Sigmoid colon (tissue), 4 donors: ENCODE data around the genes FABP7, CLVS2 and CENPW.

GRCh38 chr6:122779331-122780135 is at the start of gene FABP7:
TSS of gene FABP7 (plus strand) at chr6:122779716.
- PRO-cap = no peak
- RAMPAGE, long total RNA, 4 experiments = no peak in any of the 4 experiments

DNA sequence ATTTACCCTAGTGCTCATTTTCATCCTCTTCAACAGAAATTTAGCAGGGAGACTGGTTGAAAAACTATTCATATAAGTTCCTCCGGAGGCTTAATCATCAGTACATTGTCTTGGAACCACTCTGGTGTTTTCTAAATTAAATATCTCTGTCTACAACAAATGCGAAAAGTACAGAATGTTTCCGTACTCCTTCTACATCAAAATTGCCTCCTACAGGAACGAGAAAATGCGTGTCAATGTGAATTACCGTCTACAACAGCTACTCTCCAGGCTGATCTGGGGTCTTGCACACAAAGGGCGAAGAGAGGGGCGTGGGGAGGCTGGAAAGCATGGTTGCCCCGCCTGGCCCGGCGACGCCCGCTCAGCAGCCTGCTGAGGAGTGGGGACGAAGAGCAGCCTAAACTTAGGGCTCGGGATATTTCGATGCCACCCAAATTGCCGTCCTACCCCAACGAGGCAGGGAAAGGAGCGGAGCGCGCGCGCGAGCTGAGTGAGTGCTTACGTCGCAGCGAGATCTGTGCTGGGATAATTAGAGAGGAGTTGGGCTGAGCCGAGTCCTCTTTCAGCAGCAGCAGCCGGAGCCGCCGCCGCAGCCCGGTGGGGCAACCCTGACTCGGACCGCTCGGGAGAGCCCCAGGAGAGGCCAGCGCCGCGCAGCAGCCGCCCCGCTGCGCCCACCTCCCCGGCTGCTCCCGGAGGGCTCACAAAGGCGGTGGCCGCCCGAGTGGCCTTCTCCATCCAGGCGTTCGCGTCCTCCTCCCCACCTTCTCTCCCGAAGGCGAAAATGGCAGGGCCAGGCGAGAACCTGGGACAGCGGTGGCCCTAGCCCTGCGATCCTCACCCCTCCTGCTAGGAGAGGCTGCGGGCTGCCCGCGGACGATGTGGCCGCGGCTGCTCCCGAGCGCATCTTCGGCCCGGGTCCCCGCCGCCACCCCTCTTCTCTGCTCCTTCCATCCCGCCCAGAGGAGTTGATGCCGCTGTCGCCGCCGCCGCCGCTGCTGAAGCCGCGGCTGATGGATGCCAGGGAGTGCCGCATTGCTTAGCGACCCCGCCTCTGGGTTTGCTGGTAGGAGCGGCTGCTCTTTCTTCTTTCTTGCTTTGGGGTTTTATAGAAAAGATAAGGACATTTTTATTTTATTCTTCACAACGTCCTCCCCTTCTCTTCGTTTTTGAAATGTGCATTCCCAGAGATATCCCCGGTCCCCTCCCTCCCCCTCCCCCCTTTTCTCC is at the start of gene CLVS2:
TSS of gene CLVS2 (plus strand) at position 555 of the 1,230 bp plus-strand sequence.
- PRO-cap = no peak
- RAMPAGE, long total RNA, 4 experiments = start-site peak on the plus strand in 2 of 4 experiments, centred at positions 541 to 562 of the sequence, 15 to 62 reads per replicate

DNA sequence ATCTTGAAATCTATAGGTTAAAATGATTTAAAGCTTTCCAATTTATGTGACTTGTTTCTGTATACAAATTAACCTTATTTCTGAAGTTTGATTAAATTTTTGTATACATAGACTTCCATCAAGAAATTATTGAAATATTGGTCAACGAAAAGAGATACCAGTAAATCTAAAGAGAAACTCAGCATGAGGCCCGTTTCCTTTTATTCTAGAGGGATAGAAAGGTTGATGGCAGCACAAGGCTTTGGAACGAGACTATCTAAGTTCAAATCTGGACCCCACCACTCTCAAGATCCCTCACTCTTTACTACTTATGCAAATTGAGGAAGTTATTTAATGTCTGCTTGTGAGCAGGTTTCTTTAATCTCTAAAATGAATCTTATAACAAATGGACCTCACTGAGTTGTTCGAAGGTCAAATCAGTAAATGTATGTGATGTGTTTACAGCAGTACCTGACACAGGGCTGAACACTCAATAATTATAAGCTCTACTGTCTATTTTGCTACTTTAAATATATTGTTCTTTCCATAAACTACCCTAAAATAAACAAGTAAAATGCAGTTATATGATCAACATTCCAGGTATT is 48.3 kb upstream of the TRDN start:
- PRO-cap = no peak
- RAMPAGE, long total RNA, 4 experiments = no peak in any of the 4 experiments

DNA sequence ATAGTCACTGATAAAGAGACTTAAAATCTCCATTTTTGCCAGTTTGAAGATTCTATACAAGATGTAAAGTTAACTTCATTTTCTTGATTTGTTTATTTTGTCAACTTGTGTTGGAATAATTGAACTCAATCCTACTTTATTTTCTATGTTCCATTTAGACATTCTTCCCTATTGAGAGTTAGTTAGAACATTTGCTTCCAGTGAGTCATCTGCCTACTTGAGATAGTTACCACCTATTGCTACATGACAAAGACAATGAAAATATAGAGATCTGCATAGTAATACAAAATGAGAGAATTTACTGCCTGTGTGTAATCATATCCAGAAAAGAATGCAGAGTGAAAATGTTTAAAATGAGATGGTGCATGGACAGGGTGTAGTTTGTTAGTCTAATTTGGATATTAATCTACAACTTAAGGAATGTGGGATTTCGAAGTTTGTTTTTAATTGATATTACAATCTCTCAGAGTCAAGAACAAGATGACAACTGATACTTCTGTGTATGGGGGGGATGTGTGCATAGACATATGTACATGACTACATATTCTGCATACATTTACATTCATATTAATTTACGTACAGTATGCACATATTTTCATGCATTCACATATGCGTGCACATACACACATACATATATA is 420.0 kb downstream of the NKAIN2 start:
- PRO-cap = no peak
- RAMPAGE, long total RNA, 4 experiments = no peak in any of the 4 experiments

- PRO-cap = no peak
- RAMPAGE, long total RNA, 4 experiments = no peak in any of the 4 experiments
These were observed 49.0 kb upstream of the TPD52L1 start for GRCh38 chr6:125104412-125105037.

DNA sequence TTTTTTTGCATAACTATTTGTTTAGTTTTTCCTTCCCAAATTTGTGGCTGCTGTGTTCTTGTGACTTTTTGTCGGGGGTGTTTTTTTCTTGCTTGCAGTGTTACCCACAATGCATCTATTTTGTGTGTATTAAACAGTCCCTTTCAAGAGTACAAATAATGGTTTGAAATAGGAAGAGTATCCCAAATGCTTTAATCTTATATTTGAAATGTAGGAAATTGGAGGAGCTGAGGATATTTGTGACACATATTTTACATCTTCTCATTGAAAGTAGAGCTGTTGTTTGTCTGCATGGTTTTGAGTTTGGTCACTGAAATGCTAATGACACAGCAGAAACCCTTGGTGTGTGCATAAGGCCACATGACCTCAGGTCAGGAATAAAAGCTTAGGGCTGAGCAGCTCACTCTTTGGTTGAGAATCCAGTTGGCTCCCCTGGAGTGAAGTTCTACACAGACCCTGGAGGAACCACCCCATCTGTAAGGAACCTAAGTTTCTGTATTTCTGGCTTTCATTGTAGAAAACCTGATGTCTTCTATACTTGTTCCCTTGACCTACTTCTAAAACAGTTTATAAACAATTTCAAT is 49.8 kb downstream of the TPD52L1 start:
- PRO-cap = no peak
- RAMPAGE, long total RNA, 4 experiments = no peak in any of the 4 experiments

DNA sequence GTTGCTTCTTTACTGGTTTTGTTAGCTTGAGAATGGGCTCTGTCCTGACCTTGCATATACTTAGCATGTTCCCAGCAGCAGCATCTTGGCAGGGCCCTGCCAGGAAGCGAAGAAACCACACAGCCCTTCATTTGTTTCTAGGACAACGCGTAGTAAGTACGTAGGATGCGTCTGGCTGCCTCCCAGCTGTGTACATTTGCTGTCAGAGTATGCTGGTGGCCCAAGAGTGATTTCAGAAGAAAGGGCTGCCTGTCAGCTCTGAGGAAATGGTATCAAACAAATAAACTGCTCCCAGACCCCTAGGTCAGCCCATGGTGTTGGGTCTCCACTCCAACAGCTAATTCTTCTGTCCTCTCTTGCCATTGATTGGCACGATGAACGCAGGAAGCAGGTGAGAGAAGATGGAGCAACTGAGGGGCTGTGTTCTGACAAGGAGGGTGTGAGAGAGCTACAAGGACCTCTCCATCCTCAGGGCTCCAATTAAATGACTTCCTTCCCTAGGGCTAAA is 55.9 kb upstream of the HDDC2 start:
- PRO-cap = no peak
- RAMPAGE, long total RNA, 4 experiments = no peak in any of the 4 experiments

DNA sequence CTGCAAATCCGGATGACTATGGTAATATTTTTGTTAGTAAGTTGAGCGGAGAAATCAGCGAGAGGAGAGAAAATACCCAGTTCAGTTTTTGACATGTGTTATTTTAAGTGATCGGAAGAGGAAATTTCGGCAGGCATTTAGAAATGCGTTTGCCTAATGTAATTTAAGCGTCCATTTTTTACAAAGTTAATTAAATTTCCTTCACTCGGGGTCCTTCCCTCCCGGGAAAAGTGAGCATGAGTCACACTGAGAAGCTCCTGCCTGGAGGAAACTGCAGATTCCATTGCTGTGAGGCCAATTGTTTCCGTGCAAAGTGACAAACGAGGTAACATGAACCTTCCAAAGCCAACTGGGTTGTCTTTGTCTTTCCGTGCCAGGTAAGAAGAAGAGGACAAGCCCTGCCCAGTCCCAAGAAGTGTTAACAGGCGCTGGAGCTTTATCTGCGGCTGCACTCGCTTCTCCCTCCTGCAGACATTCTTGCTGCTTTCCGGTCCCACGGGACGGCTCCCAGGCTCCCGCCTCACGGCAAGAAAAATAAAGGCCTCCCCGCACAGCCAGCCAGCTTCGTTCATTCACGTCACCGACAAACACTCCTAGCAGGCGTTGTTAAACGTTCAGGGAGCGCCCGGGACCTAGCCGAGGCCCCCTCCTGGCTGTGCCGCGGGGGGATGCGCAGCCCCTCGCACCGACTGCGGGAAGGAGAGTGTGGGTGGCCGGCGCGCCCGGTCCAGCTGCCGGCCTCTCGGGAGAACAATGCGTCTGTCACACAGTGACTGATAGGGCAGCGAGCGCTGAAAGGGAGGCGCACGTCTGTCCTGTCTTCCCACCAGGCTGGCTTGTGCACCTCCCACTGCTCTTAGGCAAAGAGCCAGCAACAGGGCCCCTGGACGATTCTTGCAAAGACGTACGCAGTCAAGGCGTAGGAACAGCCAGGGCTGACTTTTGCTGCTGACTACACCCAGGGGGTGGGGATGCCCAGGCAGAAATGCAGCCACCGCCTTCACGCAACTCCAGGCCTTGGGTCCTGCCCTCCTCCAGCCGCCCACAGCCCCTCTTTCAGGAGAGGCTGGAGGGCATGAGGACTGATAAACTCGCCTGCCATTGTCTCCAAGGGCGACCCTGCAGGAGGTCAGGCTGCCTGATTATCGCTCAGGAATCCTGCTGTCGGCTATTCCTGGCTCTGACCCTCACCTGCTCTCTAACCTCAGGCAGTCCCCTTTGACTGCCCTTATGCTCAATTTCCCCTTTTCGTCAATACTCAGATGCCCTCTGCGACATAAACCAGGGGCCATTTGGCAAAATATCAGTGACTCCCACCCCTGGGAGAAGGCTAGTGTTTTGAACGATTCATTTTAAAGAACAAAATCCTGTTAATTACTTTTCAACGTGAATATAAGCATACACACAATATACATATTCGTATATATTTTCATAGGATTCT is 61.7 kb upstream of the HDDC2 start:
- PRO-cap = unidirectional peak, minus-strand start at position 479 of the sequence; unidirectional peak, minus-strand start at position 838 of the sequence
- RAMPAGE, long total RNA, 4 experiments = no peak in any of the 4 experiments

GRCh38 chr6:125534255-125534976 is 215.0 kb upstream of the HEY2 start:
- PRO-cap = no peak
- RAMPAGE, long total RNA, 4 experiments = no peak in any of the 4 experiments

- PRO-cap = no peak
- RAMPAGE, long total RNA, 4 experiments = no peak in any of the 4 experiments
These were observed 3.8 kb upstream of the HEY2 start for GRCh38 chr6:125745407-125746199.

DNA sequence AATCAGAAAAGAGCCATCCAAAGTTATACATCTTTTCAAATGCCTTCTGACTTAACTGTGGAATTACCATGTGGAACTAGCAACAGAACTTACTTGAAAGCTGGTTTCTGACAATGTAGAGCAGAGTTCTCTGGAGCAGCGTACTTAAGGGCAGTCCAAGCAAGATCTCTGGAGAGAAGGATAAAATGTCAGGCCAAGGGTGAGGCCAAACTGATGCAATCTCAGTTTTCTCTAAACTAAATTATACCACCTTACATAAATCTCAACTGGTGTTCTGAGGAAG is 27.9 kb downstream of the NCOA7 start:
- PRO-cap = no peak
- RAMPAGE, long total RNA, 4 experiments = no peak in any of the 4 experiments

- PRO-cap = no peak
- RAMPAGE, long total RNA, 4 experiments = no peak in any of the 4 experiments
These were observed 13.6 kb upstream of the HINT3 start for GRCh38 chr6:125942778-125943542.

DNA sequence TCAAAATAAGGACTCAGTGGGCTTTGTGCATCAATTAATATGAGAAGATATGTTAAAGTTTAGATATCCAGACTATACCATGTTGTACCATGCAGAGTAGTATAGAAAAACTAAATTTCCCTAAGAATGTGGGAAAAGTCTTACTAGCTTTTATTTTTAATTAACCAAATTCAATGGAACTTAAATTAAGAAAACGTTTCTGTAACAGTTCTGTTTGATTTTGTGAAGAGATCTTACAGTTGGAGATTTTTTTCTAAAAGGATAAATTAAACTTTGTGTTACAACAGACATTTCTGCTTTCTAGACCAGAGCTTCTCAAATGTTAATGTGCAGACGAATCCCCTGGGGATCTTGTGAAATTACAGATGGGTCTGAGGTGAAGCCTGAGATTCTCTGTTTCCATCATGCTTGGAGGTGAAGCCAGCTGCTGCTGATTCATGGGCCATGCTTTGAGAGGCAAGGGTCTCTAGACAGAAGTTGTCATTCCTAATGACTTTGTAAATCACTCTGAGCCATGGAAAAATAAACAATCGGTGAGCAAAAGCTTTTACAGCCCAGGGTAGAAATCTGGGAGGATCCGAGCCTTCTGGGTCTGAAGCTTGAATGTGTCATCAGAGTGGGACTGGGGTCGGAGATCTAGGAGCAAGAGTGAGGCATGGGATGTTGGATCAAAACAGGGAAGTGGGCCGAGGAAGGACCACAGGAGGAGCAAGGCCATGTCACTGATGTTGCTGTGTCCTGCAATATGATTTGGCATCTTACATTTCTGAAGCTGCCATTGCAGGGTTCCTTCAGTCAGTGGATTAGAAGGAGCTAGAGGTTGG is 77.1 kb downstream of the TRMT11 start:
- PRO-cap = no peak
- RAMPAGE, long total RNA, 4 experiments = no peak in any of the 4 experiments

GRCh38 chr6:126339612-126340807 is at the start of gene CENPW:
TSS of gene CENPW (plus strand) at chr6:126340115.
- PRO-cap = no peak
- RAMPAGE, long total RNA, 4 experiments = start-site peak on the plus strand in 4 of 4 experiments, at chr6:126340109-126340202 at its widest, 159 to 395 reads per replicate

- PRO-cap = no peak
- RAMPAGE, long total RNA, 4 experiments = no peak in any of the 4 experiments
These were observed 345.5 kb upstream of the RSPO3 start for GRCh38 chr6:126773014-126773340.

DNA sequence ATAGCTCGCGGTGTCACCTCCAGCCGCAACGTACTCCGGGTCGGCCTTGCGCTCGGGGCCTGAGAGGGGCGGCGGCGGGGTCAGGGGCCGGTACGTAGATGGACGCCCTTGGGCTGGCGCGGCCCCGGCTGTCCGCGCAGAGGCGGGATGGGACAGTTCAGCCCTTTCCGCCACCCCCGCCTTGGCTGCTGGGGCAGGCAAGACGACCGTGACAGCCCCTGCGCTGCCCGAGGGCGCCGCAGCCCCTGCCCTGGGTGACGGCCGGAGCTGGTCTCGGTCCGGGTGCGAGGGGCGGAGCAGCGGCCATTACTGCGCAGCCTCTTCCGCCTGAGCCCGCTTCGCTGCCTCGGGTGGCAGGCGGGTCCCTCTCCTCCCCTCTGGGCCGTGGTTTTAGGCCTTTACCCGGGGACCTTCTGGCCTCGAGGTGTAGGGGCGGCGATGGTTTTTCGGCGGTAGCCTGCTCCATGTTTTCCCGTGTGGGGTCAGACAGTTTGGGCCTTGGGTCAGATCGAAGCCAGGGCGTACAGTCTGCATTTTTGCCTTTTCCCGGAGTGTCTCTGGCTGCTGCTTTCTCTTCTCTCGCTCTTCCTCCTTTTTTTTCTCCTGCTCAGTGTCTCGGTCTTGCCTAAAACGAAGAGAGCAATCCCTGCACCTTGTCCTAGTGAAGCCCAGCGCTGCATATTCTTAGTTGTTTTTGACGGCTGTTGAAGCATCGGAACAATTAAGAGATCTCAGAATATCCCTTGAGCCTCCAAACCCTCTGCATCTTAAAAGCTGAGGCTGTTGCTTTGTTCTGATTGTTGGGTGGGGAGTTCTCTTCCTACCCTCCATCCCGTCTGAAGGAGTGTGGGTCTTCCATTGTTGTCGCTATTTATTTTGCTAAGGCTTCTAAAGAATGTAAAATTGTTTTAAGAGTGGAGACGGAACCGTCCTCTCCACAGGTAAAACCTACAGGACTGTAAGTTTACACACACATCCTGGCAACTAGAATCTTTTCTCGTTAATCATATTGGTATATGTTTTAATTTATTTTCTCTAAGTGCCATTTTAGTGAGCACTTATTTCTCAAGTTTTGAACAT is 682 bp downstream of the RNF146 start:
- PRO-cap = no peak
- RAMPAGE, long total RNA, 4 experiments = no peak in any of the 4 experiments

DNA sequence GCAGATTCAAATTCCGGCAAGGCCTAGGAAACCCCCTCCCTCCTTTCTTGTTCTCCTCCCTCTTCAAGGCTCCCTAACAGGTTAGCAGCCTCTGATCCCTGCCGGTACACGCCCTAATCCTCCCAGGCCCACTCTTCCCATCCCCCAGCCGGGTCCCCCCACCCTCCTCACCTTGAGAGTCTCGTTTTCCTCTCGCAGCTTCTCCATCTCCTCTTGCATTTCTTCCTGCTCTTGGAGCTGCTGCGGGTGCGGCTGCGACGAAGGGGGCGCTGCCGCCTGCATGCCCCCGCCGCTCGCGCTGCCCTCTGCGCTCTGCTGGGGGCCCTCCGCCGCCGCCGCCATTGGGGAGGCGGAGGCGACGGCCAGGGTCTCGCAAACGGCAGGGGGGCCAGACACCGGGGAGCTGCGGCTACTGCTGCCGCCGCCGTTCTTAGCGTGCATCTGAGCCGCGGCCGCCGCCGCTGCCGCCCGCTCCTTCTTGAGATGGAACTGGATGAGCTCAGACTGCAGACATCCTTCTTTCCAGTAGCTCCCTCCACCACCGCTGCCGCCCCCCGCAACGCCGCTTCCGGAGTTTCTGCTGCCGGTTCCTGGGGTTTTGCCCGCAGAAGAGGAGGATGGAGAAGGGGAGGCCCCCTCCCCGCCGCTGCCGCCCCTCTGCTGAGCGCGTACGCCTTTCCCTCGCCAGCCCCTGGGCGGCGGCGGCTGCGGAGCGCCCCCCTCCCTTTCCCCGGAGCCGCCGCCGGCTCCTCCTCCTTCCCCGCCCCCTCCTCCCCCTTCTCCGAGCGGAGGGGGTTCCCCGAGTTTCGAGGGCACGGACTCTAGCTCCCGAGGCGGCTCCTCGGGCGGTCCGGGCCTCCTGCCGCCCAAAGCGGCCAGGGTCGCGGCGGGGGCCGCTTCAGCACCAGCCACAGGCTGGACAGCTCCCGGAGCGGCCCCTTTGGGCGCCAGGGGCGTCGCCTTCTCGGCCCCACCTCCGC is 56.4 kb upstream of the KIAA0408 start:
- PRO-cap = no peak
- RAMPAGE, long total RNA, 4 experiments = start-site peak on the minus strand in 1 of 4 experiments, centred at position 719 of the sequence, 17 reads per replicate

GRCh38 chr6:127516323-127516815 is 57.2 kb upstream of the KIAA0408 start:
- PRO-cap = no peak
- RAMPAGE, long total RNA, 4 experiments = no peak in any of the 4 experiments

GRCh38 chr6:127918490-127919153 is 17.8 kb upstream of the THEMIS start:
- PRO-cap = no peak
- RAMPAGE, long total RNA, 4 experiments = no peak in any of the 4 experiments

DNA sequence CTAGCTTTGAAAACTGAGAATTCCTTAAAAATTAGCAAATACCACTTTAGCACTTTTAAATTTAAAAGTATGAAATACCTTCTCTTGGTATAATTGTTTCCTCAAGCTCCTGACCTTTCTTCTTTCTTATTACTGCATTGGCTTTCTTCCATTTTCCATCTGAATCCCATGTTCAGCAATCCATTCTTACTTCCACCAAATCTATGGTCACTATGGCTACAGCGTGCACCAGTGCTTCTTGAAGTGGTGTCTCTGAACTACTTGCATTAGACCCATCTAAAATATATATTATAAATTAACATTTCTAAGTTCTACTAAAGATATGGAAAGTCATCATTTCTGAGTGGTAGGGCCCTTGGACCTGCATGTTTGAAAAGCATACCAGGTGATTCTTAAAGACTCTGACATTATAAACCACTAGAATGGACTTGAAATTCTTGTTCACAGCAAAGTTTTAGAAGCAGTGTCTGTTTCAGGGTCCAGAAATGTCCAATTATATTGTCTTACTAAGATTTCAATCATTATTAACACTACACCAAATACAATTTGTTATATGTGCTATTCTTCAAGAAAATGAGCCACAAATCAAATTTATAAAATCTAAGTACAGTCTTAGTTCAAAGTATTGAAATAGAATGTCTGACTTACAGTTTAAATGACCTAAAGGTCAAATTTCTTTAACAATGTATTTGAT is 231.4 kb downstream of the PTPRK start:
- PRO-cap = no peak
- RAMPAGE, long total RNA, 4 experiments = no peak in any of the 4 experiments